Placental epithelial cell (primary cell): ENCODE measurements around a stretch of chr13.

DNA sequence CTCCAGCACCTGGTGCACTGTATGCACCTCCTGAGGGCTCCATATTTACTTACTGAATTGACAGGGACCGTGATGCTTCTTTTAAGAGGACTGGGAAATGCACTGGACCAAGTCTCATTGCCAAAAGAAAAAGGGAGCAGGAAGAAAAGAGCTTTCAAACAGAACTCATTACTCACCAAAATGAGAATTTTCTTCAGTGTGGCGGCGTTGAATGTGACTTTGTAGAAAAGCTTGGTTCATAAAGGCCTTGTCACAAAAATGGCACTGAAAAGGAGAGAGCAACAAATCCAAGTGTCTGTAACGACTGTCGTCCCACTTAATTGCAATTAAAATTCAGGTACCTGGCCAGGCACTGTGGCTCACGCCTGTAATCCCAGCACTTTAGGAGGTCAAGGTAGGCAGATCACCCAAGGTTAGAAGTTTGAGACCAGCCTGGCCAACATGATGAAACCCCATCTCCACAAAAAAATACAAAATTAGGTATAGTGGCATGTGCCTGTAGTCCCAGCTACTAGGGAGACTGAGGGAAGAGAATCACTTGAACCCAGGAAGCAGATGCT, 11.4 kb downstream of the DZIP1 start:
- CAGE, long polyA plus RNA: no peak

- CAGE, long polyA plus RNA: no peak
These were observed 96.7 kb upstream of the MBNL2 start for GRCh38 chr13:97125389-97125967.

DNA sequence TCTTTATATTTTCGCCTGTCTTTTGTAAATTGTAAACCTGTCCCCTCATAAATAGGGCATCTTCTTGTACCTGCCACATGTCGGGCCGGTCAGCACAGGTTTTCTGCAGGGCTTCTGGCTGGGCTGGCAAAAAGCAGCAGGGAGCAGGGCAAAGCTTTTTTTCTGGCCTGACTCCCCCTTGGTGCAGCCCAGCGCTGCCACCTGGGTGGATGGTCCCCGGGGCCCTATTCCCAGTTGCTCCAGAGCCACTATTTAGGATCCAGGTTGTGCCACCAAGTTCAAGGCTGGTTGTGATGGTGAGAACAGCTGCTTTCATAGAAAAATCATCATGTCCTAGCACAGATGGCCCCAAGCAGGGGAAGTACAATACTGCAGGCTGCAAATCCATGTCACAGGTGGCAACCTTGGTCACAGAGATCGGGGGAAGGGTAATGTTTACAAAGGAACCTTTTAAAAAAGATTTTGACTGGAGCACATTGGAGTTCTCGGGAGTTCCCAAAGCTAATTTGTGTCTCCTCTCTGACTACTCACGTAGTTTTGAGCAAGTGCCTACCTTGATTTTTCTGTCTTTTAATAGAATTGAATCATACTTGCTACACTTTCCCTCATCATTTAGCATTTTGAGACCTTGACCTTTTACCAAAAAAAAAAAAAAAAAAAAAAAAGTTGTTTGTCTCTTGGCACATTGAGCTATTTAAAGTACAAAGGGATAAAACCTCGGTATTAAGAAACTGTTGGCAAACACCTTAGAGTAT, 2.0 kb downstream of the MBNL2 start:
- CAGE, long polyA plus RNA: no peak

DNA sequence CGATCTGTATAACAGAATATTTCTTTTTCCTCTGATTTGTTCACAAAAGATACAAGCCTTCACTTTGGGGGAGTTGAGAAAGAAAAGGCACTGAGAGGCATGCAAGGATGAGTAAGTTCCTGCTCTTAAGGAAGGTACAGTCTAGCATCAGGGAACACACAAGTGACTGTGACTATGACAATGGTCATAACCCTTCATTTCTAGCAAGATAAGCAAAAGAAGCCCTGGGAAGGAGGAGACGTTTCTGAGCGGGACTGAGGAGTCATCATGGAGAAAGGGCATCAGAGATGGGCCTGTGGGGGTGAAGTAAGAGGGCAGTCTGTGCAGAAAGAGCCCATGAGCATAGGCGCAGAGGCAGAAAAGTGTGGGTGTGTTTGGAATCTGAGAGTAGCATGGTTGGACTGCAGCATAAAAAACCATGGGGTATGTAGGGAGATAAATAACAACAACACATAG, 86.6 kb downstream of the MBNL2 start:
- CAGE, long polyA plus RNA: no peak

DNA sequence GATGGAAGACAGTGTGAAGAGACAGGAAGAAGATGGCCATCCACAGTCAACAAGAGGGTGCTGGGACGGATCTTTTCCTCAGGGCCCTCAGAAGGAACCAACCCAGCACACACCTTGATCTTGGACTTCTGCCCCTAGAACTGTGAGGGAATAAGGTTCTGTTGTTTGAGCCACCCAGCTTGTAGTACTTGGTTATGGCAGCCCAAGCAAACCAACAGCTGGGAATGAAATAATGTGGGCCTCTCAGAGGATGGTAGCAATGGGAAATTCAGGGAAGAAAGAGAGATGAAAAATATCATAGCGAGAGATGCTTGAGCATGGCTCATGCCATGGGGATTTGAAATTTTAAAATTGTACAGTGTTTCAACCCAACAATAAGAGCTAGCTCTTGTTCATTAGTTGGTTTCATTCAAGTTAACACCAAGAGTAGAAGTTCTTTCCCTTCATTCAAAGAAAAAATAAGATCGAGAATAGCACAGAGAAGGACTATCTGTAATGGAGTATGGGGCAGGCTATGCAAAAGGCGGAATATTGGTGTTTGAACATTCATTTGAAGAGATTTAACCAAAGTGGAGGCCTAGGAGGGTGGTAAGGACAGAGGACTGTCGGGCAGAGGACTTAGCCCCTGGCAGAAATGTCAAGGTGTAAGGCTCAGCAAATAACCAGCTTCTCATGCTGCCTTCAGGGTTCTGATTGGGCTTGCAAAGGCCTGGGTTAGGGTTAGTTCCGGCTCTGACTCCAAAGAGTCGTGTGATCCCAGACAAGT, 87.5 kb downstream of the MBNL2 start:
- CAGE, long polyA plus RNA: no peak

- CAGE, long polyA plus RNA: no peak
These were observed 73.0 kb downstream of the IPO5 start for GRCh38 chr13:98026317-98027095.

DNA sequence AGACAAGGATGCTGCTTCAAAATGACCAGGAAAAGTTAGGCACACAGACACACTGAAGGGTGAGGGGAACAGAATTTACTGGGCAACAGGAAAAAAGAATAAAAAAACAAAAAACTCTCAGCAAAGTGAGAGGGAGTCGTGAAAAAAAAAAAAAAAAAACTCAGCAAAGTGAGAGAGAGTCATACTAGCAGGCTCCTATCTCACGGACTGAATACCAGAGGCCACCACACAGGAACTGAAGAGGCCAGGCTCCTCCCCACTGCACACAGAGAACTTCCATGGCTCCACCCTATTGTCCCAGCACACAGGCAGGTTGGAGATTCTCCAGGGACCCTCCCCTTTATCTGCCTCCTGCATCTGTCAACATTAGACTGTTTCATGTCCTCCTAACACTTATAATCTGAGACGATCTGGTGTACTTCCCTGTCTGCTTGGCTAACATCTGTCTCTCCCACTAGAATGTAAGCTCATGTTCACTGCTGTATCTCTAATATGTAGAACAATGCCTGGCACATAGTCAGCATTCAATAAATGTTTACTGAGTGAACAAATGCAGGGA, 37.0 kb upstream of the FARP1 start:
- CAGE, long polyA plus RNA: no peak

GRCh38 chr13:98255493-98256362, 78.7 kb upstream of the RNF113B start:
- CAGE, long polyA plus RNA: no peak

GRCh38 chr13:98293225-98293679, 116.2 kb upstream of the RNF113B start:
- CAGE, long polyA plus RNA: no peak

DNA sequence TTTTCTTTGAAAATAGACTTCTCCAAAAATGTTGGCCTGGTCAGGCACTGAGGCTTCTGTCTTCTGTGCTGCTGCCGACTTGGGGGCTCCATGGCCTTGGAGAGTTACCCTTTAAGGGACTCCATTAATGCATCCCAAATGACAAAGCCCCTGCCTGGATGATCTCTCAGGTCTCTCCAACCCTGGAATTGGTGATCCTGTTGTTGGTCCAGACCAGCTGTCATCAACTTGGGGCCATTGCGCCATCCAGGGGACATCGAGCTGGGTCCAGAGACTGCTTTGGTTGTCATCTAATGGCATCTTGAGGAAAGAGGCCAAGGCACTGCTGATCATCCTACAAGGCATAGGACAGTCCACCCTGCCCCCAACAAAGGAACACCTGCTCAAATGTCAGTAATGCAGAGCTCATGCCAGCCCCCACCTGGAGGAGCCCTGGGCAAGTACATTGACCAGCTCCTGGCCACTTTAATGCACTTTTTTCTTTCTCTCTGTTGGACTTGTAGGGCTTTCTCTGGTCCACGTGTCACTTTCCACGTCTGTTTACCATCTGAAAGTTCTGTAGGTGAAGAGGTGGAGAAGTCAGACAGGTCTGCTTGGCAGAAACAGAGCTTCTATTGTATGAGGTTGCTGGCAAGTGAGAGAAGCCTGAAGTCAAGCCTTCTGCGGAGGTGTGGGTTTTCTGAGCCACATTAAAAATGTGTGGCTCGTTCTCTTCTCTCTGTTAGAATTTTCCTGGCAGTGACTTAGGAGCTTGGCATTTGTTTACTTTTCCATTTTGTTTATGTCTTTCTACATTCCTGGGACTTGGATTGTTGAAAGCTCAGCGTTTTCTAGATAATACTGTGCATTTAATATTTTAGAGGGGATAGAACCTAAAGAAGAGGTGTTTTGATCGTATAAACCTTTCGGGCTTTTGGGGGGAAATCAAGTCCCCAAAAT, 124.0 kb upstream of the RNF113B start:
- CAGE, long polyA plus RNA: no peak

- CAGE, long polyA plus RNA: no peak
These were observed 124.7 kb upstream of the RNF113B start for GRCh38 chr13:98301716-98302282.

GRCh38 chr13:98394863-98395472, 181.9 kb downstream of the STK24 start:
- CAGE, long polyA plus RNA: no peak

DNA sequence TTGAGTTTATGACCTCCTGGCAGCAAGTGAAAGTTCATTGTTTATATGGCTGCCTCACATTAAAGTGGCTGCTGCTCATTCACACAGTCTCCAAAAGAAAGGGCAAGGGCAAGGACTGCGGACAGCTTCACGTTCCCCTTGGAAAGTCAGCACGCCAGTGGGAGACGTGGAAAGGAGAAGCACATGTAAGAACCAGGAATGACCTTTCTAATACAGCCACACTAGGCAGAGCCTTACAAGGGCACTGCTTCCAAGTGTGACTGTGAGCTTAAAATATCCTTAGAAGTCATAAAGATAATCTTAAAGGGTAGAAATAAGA, 73.5 kb downstream of the STK24 start:
- CAGE, long polyA plus RNA: no peak

DNA sequence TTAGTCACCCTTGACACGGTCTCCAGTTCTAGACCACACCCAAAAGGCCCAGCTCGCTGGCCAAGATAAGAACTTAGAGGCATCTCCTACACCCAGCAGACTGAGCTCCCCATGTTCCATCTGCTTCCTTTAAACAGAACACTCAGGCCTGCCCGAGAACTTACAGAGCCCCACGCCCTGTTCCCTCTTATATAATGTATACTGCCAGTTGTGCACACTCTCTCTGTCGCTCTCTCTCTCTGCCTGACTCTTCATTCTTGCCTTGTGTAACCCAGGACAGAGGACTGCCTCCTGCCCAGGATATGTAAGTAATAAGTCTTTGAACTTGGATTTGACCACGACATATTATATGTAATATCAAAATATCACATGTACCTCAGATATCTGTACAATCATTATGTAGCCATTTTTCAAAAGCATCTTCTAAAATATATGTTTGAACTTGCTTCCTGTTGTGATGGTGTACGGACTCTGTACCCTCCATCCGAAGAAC, 67.2 kb downstream of the STK24 start:
- CAGE, long polyA plus RNA: no peak

GRCh38 chr13:98512488-98513173, 64.3 kb downstream of the STK24 start:
- CAGE, long polyA plus RNA: no peak

DNA sequence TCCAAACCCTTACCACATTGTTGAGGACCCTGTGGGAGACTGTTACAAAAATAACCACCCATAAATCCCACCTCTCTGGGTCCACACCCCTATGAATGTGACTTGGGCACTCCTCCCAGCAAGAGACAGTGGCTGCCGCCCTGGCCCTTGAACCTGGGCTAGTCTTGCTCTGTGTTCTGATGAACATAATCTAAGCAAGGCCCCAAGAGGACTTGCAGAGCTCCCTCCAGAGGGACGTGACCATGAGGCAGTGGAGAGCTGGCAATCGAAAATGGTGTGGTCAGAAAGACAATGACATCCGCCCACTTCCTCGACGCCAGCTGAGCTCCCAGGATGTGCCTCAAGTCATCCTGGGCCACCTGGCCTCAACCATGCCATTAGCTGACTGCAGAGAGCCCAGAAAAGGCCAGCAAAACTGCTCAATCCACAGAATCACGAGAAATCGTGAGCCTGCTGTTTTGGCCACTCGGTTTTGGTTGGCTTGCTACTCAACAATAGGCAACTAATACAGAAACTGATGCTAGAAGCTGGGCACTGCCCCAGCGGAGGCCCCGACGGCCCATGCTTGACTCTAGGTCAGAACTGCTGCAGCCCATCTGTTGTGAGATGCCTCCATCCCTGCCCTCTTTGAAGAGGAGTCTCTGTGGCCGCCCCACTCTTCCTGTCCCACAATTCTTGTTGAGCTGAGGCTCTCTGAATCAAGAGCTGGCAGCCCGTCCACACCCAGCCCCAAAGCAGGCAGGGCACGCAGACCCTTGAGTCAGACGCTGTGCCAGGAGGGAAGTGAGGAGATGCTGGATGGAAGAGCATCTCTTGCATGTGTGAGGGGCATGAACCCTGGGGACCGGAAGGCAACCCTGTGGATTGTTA, 53.3 kb downstream of the STK24 start:
- CAGE, long polyA plus RNA: no peak

DNA sequence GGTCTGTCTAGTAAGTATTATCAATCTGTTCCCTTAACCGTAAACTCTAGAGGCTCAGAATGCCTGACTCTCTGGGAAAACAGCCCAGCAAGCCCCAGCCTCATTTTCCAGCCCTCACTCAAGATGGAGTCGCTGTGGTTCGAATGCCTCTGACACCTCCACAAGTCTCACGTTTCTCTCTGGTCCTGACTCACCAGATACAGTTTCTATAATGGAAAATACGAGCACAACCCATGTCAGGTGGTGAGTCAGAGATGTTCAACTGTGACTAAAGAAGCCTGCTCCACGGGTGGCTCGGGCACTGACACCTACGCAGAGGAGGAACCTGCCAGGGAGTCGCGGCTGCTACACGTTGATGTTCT, 87.1 kb upstream of the STK24 start:
- CAGE, long polyA plus RNA: no peak

DNA sequence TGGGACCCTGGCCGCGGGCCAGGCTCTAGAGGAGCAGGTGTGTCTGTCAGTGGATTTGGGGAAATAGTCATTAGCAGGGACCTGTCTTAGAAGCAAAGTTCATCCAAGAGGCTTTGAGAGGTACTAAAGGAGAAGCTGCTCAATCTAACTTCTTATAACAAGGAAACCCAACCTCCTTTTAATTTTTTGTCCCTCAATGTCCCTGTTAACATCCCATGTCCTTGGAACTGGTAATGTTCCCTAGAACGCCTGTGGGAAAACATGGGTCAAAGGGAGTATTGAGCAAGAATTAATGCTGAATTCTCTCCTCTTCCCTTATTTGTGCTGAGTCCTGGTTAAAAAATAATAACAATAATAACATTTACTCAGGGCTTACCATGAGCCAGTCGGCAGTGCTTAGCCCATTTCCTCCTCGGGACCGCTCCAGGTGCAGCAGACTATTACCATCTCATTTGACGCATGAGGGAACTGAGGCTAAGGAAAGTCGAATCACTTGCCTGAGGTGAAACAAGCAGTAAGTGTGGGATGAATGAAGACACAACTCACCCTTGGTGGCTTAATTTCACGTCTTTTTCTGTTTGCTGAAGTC, 33.5 kb upstream of the SLC15A1 start:
- CAGE, long polyA plus RNA: no peak

- CAGE, long polyA plus RNA: no peak
These were observed 41.7 kb upstream of the SLC15A1 start for GRCh38 chr13:98794065-98794764.

DNA sequence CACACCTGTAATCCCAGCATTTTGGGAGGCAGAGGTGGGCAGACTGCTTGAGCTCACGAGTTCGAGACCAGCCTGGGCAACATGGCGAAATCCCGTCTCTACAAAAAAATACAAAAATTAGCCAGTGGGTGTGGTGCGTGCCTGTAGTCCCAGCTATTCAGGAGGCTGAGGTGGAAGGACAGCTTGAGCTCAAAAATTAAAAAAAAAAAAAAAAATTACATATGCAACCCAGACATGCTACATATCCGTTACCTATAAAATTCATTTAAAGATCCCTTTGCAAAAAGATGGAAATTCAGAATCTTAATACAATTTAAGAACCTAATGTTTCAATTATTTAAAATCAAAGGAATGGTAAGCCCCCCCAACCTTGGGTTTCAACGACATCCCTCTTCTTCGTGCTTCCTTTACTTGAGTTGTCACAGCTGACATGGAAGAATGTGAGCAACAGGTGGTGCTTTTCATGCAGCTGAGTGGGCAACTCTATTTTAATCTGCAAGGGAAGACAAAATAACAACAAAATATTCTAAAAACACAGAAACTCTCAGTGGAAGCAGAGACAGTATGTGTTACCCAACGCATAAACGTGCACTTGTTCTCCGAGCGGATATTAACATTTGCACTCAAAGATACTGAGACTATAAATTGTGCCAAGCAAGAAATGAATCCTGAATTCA, 92.4 kb downstream of the DOCK9 start:
- CAGE, long polyA plus RNA: no peak